H7 (cell line): ENCODE measurements around a stretch of chr1.

GRCh38 chr1:228930508-228931182, 195.4 kb downstream of the RHOU start:
- RAMPAGE, long total RNA: no peak

- RAMPAGE, long total RNA: no peak
Measured at GRCh38 chr1:228933753-228934280, 198.5 kb downstream of the RHOU start.

- RAMPAGE, long total RNA: no peak
Measured at GRCh38 chr1:228964044-228965061, 229.1 kb downstream of the RHOU start.

DNA sequence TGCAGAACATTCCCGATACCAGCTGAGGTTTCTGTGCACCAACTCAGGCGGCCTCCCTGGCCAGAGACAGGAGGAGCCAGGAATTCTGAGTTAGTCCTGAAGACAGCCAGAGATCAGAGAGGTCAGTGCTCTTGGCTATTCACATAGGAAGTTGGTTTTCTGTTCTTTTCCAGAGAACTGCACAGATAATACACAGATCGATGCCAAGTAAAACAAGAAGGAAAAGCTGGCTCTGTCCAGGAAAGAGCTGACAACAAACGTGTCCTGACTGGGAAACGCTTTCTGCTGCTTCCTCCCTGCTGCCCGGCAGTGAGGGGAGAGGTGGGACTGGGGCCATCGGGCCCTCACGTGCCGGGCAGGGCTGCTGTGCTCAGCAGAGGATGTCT, 211.3 kb upstream of the RAB4A start:
- RAMPAGE, long total RNA: no peak

DNA sequence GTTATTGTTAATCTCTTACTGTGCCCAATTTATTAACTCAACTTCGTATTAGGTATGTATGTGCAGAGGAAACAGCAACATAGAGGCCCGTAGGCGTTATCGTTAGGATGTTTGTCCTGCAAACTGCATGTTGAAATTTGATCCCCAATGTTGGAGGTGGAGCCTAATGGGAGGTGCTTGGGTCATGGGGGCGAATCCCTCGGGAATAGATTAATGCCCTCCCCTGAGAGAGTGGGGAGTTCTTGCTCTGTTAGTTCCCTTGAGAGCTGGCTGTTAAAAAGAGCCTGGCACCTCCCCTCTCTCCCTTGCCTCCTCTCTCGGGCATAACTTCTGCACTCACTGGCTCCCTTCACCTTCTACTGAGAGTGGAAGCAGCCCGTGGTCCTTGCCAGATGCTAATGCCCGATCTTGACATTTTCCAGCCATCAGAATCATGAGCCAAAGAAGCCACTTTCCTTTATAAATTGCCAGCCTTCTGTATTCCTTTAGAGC, 149.0 kb upstream of the RAB4A start:
- RAMPAGE, long total RNA: no peak

- RAMPAGE, long total RNA: no peak
Measured at GRCh38 chr1:229131386-229132062, 139.4 kb upstream of the RAB4A start.

DNA sequence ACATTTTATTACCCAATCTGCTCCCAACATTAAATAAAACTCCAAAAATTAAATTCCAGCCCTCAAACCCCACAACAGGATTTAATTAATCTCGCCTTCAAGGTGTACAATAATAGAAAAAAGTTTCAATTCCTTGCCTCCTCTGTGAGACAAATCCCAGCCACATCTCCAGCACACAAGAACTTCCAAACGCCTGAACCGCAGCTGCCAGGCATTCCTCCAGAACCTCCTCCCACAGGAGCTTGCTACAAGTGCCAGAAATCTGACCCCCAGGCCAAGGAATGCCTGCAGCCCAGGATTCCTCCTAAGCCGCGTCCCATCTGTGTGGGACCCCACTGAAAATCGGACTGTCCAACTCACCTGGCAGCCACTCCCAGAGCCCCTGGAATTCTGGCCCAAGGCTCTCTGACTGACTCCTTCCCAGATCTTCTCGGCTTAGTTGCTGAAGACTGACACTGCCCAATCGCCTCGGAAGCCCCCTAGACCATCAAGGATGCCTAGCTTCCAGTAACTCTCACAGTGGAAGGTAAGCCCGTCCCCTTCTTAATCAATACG, 94.4 kb upstream of the RAB4A start:
- RAMPAGE, long total RNA: start-site peak on the minus strand centred at position 223 of the sequence, 24 bp wide, 18 reads

- RAMPAGE, long total RNA: no peak
Measured at GRCh38 chr1:229199718-229200466, 71.0 kb upstream of the RAB4A start.

DNA sequence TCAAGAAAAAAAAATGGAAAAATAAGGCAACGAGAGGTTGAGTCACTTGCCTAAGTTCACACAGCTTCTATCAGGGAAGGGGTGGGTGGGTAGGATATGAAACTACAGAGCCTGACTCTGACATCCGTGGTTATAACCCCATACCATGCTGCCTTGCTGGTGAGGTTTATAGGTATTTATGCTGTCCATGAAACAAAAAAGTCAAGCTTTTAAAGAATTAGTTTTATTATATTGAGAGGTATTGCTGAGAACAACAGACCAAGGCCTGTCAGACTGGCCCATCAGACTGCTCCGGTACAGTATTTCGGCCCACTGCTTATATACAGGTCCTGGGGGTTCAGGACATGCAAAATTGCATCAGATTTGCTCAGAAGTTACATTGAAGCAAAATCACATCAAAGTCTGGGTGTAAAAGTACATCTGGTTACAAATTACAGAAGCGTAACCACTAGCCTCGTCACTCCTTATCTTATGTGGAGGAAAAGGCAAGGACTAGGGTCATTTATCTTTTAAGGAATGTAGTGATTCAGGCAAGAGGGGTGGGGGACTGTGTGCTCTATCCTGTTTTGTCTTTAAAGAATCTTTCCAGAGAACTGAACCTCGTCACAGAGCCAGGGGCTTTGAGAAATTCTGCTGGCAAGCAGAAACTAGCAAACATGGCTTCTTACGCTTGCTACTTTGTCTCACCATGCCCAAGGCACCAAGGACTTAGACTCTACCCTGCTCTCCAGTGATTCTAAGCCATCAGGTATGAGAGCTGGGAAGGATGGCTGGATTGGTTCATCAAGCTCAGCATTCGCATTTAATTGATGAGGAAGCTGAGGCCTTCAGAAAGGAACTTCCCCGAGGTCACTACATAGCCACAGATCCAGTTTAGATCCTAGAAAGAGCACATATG, 61.2 kb upstream of the RAB4A start:
- RAMPAGE, long total RNA: no peak

GRCh38 chr1:229217725-229218154, 53.2 kb upstream of the RAB4A start:
- RAMPAGE, long total RNA: no peak

GRCh38 chr1:229230242-229231027, 40.5 kb upstream of the RAB4A start:
- RAMPAGE, long total RNA: no peak

- RAMPAGE, long total RNA: no peak
Measured at GRCh38 chr1:229253186-229253624, 17.7 kb upstream of the RAB4A start.

GRCh38 chr1:229253625-229254033, 17.3 kb upstream of the RAB4A start:
- RAMPAGE, long total RNA: no peak

GRCh38 chr1:229296367-229297355, 25.8 kb downstream of the RAB4A start:
- RAMPAGE, long total RNA: no peak

GRCh38 chr1:229408362-229409199, 25.3 kb downstream of the ACTA1 start:
- RAMPAGE, long total RNA: no peak

DNA sequence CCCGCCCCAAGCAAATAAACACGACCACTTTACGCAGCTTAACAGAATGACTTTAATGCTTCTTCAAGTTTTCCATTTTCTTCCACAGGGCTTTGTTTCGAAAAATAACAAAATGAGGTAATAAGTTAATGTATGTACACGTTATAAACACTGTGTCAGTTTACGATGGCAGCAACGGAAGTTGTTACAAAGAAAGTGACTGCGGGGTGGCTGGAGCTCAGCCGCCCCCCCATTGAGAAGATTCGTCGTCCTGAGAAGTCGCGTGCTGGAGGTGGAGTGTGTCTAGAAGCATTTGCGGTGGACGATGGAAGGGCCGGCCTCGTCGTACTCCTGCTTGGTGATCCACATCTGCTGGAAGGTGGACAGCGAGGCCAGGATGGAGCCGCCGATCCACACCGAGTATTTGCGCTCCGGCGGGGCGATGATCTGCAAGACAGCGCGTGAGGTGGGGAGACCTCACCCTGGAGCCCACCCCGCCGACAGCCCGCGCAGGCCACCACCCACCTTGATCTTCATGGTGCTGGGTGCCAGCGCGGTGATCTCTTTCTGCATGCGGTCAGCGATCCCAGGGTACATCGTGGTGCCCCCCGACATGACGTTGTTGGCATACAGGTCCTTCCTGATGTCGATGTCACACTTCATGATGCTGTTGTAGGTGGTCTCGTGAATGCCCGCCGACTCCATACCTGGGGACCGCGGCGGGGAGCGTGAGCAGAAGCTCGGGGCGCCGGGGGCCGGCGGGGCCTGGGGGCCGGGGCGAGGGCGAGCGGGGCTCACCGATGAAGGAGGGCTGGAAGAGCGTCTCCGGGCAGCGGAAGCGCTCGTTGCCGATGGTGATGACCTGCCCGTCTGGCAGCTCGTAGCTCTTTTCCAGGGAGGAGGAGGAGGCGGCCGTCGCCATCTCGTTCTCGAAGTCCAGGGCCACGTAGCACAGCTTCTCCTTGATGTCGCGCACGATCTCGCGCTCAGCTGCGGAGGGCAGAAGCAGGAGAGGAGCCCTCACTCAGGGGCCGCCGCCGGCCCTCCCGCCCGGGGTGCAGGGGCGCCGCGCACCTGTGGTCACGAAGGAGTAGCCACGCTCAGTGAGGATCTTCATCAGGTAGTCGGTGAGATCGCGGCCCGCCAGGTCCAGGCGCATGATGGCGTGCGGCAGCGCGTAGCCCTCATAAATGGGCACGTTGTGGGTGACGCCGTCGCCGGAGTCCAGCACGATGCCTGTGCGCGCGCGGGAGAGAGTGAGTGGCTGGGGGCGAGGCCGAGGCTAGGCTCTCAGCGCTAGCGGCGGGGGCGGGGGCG, 2.2 kb downstream of the ACTA1 start:
- RAMPAGE, long total RNA: no peak

- RAMPAGE, long total RNA: no peak
Measured at GRCh38 chr1:229486611-229487315, 21.4 kb downstream of the NUP133 start.

DNA sequence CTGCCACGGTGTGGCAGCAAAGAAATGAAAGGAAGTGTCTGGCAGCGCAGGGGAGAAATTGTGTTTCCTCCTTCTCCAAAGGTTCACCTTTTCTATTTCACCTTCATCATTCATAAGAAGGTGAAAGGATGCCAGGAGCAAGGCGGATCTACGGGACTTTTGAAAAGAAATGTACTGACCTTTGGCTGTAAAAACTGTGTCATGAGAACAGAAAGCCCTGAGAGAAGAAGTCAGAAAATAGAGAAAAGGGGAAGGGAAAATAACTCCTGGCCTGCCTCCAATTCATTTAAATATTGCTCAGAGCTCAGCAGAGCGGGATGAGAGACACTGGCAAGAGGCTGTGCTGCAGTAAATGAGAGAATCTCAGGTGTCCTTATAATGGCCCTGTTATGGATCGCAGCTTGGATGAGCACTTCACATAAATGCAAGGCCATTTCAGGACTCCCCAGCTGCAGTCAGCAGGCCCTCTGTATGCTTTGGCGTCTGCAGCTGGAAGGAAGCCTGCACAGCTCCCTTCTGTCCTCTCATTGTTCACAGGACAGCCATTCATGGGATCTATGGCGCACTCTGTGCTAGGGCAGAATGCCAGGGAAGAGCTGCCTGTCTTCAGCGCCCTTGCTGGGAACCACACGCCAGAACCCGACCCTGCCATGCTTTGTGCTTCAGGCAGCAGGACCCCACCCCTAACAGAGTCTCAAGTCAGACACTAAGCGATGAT, 20.5 kb upstream of the ABCB10 start:
- RAMPAGE, long total RNA: no peak

- RAMPAGE, long total RNA: no peak
Measured at GRCh38 chr1:229999047-229999604, 67.9 kb upstream of the GALNT2 start.

DNA sequence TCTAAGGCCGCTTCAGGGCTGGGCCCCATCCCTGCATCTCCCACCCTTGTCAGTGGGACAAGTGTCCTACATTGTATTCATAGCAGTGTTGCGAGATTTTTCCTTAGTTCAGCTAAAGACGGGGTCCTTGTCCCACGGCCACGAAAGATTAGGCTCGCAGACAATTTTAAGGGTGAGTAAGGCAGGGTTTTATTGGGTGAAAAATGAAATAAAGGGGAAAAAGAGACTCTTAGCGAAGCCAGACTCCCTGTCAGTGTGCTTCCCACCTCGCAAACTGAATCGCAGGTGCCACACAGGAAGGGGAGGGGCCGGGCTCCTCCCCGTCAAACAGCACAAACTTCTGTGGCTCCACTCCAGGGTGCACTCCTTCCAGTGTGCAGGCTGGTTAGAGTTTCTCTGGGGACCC, 37.9 kb upstream of the GALNT2 start:
- RAMPAGE, long total RNA: no peak